Measurements from ENCODE around the genes OGFOD2, DDX55 and CCDC92.

- PRO-cap, result no peak
- RRBS, result no CpG with 5 or more reads among the region's 15 CpGs
These were observed 27.2 kb downstream of the VPS37B start for GRCh38 chr12:122868571-122869348.

DNA sequence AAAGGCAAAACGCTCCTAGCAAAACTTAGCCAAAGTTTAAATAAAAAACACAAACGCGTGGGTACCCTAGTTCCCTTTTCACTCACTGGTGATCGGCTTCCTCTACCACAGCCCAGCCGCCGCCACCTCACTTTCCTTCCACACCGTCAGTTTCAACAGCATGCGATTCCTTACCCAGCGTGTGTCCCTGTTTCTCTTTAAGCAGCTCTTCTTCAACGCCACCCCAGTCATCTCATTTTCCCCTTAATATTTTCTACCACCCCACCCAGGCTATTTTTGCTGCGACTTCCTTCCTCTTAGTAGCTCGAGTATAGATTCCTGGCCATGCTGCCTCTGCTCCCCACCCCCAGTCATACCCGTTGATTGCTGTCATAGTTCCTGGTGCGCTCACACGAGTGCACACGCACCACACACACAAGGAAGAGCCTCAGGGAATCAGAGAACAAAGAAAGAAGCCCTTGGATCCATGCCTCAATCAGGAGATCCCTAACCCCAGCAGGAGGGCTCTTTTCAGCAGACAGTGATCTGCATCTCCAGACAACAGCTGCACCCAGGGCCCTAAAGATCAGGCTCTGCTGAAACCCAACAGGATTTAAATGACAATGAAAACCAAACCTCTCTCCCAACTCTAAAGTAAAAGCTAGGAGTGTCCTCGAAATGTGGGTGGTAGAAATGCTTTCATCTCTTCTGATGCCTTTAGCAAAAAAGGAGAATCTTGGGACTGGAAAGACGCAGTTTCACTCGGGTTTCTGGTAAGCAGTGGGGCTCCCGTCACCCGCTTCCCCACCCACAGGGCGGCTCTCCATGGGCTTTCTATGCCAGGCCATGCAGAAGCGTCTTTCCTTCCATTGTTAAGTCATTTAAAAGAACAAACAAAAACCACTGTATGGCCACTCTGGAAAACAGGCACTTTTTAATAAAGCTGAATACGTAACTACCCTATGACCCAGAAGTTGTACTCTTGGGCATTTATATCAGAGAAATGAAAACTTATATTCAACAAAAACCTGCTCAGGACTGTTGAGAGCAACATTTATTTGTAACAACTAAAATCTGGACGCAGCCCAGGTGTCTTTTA, 23.8 kb downstream of the VPS37B start:
- PRO-cap, result no peak
- RRBS, result no CpG with 5 or more reads among the region's 25 CpGs

GRCh38 chr12:122961527-122962215, 4.6 kb downstream of the ABCB9 start:
- PRO-cap, result no peak
- RRBS, result 87% methylated on average over 3 of the region's 8 CpGs

DNA sequence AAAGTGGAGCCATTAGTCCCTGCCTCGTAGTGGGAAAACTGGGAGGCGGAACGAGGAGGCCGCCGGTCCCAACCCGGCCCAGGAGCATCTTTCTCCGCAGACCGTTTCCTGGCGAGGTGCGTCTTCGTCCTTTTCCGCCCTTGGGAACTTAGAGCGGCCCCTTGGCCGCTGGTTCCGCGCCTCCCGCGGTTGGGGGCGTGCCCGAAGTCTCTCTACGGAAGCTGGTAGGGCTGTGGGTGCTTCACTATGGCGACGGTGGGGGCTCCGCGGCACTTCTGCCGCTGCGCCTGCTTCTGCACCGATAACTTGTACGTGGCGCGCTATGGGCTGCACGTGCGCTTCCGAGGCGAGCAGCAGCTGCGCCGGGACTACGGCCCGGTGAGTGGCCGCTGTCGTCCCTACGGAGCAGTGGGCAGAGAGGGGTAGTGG, at the start of gene OGFOD2:
Gene OGFOD2, plus strand, starts transcription at position 239 of the 429 bp plus-strand sequence.
- PRO-cap, result bidirectional peak, plus-strand start at position 244 of the sequence, minus-strand start at position 148 of the sequence
- RRBS, result no CpG with 5 or more reads among the region's 42 CpGs

DNA sequence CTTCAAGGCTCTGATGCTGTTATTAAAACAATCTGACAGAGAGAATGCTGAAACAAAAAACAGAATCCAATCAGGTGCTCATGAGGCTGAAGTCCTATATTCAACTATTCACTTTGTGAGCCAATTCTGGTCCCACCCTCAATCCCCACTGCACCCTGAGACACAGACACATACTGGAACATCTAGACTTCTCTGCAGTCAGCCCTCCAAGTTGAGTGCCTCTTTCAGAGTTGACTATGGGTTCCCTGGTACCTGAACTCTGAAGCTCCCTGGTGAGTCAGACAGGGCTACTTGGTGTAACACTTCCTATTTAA, 74.5 kb downstream of the PITPNM2 start:
- PRO-cap, result no peak

DNA sequence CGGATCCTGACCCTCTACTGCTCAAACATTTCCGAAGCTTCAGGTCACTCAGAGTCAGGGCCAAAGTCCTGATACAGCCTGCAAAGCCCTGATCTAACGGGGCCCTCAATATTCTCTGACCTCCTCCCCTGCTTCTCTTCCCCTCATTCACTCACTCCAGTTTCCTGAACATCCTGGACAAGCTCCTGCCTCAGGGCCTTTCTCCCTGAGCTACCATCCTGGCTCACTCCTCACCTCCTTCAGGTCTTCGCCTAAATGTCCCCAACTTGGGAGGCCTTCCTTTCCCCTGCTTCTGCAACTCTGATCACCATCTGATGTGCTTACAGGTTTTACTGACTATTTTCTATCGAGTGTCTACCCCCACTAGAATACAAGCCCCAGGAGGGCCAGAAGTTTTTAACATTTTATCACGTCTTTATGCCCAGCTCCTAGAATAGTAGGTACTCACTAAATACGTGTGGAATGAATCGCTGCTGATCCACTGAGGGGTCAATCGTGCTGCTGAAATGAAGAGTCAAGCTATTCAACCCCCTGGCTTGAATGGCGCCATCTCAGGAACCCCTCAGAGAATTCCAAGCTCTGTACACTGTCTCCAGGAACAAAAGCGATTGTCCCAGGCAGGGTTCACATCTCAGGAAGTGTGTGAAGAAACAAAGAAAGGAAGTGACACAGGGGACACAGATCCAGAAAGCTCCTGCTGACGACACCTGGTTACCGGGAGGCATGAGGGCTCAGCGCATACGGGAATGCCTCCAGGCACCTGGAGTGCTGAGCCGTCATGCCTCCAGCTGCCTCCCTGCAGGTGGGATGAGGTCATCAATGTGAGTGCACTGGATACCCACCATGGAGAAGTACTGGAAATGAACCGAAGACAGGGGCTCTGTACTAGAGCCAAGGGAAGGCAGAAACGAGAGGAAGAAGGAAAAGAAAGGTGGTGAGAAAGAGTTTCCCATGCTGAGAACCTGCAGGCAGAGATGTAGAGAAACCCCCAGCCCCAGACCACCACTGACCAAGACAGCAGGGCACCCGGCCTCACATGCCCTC, 45.7 kb downstream of the PITPNM2 start:
- PRO-cap, result no peak
- RRBS, result no CpG with 5 or more reads among the region's 19 CpGs

- PRO-cap, result no peak
- RRBS, result no CpG with 5 or more reads among the region's 17 CpGs
These were observed 19.2 kb downstream of the PITPNM2 start for GRCh38 chr12:123131375-123132486.

DNA sequence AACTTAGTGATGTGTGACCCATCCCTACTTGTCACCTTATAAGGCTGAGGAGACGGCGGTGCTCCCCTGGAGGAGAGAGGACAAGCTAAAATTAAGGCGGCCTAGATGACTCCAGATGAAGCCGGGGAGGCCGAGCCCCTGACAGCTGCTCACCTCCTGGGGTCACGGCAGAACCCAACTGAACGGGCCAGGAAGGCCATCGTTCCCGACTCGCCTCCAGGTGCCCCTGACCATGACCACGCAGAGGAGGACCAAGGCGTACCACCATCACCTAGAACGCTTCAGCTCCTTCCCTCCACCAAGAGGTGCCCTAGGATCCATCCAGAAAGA, 911 bp upstream of the PITPNM2 start:
- PRO-cap, result no peak
- RRBS, result no CpG with 5 or more reads among the region's 13 CpGs

- PRO-cap, result bidirectional peak, plus-strand start at chr12:123388946, minus-strand start at chr12:123388816
- RRBS, result 3% methylated on average over 64 of the region's 120 CpGs
These were observed 5.1 kb downstream of the KMT5A start for GRCh38 chr12:123388876-123389604.

GRCh38 chr12:123398182-123398997, 14.5 kb downstream of the KMT5A start:
- PRO-cap, result no peak
- RRBS, result 98% methylated on average over 3 of the region's 19 CpGs

DNA sequence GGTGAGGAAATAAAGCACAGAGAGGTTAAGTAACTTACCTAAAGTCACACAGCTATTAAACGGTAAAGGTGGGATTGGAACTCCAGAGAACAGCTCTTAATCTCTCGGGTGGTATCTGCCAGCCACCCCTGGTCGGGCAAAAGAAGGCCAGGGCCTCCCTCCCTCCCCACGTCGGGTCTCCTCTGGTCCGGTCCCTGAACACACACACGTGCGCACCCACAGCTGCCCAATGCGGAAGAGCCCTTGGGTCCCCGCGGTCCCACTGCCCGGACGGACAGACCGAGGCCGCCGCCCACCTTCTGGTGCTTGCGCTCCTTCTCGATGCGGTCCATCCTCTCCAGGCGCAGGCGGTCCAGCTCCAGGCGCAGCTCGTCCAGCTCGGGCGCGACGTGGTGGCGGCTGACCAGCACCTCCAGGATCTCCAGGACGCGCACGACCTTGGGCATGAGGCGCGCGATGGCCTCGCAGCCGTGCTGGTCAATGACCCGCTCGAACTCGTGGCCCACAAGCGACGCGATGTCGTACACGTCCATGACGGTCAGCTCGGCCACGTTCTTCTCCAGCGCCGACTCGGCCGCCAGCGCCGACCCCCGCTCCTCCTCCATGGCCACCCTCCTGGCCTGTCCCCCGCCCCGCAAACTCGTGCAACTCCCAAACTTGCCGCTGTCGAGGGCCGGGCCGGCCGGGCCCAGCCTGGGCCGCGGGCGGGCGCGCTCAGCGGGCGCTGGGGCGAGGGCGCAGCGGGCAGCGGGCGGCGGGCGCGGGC, 458 bp downstream of the RILPL1 start:
- PRO-cap, result bidirectional peak, plus-strand start at position 445 of the sequence, minus-strand start at position 425 of the sequence; bidirectional peak, plus-strand start at position 654 of the sequence, minus-strand start at position 622 of the sequence
- RRBS, result 6% methylated on average over 12 of the region's 77 CpGs

DNA sequence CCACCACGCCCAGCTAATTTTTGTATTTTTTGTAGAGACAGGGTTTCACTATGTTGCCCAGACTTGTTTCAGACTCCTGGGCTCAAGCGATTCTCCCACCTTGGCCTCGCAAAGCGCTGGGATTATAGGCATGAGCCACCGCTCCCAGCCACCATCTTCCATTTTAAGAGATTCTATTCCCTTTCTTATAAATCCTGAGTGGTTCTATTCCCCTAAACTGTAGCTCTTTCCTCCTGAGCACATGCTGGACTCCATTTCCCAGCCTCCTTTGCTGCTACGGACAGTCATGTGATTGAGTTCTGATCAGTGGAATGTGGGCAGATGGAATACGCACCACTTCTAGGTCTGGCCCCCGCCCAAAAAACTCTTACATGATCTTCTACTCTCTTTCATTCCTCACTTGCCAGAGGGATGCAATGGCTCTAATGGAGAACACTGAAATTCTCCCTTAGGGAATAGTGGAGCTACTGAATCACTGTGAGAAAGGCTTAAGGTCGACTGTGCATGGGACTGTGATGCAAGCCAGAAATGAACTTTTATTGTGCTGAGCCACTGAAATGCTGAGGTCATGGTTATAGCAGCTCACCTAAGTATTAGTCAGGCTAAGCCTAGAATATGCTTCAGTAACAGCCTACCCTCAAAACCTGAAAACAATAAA, 13.1 kb upstream of the TMED2 start:
- PRO-cap, result bidirectional peak, plus-strand start at position 399 of the sequence, minus-strand start at position 243 of the sequence
- RRBS, result no CpG with 5 or more reads among the region's 9 CpGs

DNA sequence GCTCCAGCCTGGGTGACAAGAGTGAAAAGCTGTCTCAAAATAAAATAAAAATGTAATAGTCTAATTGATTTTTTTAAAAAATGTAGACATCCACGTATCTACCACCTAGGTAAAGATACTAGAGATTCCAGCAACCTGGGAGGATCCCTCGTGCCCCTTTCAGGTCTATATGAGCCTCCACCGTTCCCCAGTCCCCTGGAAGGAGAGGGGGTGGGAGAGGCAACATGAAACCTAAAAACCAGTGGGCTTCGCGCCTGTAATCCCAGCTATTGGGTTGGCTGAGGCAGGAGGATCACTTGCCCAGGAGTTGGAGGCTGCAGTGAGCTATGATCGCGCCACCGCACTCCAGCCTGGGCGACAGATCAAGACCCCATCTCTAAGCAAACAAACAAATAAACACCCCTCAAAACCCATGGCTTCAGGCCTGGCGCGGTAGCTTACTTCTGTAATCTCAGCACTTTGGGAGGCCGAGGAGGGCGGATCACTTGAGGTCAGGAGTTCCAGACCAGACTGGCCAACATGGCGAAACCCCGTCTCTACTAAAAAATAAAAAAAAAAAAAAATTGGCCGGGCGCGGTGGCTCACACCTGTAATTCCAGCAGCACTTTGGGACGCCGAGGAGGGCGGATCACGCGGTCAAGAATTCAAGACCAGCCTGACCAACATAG, 1.1 kb upstream of the TMED2 start:
- PRO-cap, result unidirectional peak, plus-strand start at position 295 of the sequence; bidirectional peak, plus-strand start at position 604 of the sequence, minus-strand start at position 512 of the sequence
- RRBS, result no CpG with 5 or more reads among the region's 23 CpGs

DNA sequence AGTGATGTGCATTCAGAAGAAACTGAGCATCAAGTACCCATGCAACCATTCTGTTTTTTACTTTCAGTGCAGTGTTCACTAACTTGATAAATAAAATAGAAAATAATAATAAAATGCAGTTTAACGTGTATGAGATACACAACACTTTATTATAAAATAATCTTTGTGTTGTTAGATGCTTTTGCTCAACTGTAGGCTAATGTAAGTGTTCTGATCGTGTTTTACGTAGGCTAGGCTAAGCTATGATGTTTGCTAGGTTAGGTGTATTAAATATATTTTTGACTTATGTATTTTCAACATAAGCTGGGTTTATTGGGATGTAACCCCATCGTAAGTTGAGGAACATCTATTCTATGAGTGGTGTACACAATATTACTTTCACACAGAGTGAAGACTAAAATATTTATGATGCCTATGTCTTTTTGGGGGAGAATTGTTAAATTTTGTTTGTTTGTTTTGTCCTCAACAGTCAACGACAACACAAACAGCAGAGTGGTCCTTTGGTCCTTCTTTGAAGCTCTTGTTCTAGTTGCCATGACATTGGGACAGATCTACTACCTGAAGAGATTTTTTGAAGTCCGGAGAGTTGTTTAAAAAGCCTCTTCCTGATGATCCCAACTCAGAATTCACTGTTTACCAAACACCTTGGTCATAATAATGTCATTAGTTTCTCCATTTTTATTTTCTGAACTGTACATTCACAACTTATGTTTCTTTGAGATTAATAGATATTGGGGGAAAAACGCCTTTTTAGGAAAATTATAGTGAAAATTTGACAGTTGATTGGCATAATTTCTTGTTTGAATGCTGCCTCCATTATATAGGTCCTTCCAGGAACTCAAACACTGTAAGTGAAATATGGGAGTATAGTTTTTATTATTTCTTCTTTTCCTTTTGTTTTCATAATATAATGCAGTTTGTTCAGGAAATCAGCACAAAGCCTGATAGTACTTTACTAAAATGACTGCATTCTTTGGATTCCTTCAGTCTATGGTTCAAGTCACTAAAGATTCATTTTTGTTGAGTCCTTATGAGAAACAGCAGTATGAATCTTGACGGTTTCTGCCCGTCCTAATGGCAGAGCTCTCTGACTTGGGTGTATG, 5.4 kb upstream of the DDX55 start:
- PRO-cap, result no peak
- RRBS, result no CpG with 5 or more reads among the region's 9 CpGs

GRCh38 chr12:123601939-123603061, at the start of gene DDX55:
Gene DDX55, plus strand, starts transcription at chr12:123602099.
- PRO-cap, result bidirectional peak, plus-strand start at chr12:123602124, minus-strand start at chr12:123602033; unidirectional peak, minus-strand start at chr12:123602344; unidirectional peak, minus-strand start at chr12:123602405
- RRBS, result 4% methylated on average over 7 of the region's 66 CpGs

DNA sequence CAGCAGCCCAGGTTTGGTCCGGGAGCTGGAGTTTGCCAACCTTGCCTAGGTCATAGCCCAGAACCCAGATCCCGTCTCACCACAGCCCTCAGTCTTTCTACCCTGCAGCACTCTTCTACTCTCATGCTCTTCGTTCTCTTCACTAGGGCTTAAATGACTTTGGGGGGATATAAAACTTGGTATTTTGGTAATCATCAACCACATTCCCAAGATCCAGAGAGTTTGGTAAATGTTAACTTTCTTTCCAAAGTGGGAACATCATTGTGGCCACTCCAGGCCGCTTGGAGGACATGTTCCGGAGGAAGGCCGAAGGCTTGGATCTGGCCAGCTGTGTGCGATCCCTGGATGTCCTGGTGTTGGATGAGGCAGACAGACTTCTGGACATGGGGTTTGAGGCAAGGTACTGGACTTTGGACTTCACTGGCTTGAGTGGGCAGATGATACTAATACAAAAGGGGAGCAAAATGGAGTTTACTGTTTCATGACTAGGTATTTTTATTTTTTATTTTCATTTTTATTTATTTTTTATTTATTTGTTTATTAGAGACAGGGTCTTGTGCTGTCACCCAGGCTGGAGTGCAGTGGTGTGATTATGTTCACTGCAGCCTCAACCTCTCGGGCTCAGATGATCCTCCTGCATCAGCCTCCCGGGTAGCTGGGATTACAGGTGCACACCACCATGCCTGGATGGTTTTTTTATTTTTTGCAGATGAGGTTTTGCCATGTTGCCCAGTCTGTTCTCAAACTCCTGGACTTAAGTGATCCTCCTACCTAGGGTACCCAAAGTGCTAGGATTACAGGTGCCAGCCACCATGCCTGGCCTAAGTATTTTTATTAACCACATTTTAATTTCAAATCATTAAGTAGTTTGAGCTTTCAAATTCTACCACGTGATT, 6.8 kb downstream of the DDX55 start:
- PRO-cap, result no peak
- RRBS, result no CpG with 5 or more reads among the region's 10 CpGs

DNA sequence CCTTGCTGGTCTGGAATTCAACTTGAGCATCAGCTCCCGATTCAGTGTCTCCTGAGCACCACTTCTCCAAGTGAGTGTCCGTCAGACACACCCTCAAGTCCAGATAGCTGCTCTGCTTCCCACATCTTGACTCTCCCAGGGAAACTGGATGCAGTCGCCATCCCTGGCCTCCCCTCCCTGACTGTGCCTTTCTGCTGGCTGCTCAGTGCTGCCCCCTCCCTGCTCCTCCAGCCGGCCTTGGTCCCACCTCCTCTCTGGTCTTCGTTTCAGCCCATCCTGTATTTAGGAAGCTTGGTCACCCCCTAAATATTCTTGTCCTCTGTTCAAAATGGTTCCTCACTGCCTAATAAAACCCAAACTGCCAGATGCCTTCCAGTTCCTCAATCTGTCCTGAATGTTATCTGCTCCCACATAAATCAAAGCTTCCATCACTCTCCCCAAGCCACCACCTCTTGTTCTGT, 33.9 kb downstream of the CCDC92 start:
- PRO-cap, result no peak
- RRBS, result no CpG with 5 or more reads among the region's 5 CpGs

DNA sequence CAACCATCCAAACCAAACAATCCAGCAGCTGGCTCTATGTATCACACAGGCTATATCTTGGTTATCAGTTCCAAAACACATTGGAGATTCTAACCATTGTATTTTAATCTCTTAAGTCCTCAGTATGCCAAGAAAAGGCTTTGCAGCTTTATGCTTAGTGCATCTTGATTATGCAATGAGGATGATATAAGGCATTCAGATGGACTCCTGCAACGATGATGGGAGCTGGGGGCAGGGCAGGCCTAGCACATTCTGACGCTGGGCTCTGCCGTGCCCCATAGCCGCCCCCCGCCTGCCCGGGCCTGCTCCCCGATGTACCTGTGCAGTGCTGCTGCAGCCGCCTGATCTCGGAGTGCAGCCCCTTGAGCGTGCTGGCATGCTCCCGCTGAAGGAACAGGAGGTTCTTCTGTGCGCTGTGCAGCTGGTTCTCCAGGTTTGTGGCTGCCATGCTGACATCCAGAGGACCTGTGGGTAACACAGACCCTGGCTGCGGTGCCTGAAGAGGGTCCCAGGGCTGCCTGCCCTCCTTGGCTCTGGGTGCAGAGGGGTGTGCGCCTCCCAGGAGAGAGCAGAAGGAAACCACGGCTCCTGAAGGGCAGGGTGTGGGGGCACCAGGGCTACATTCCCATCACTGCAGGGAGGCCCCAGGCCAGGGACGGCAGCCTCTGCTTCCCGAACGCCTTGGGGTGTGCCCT, 29.5 kb downstream of the CCDC92 start:
- PRO-cap, result no peak
- RRBS, result no CpG with 5 or more reads among the region's 18 CpGs

GRCh38 chr12:123947431-123948245, 25.0 kb downstream of the CCDC92 start:
- PRO-cap, result no peak
- RRBS, result no CpG with 5 or more reads among the region's 21 CpGs

- PRO-cap, result bidirectional peak, plus-strand start at chr12:123972531, minus-strand start at chr12:123972571; bidirectional peak, plus-strand start at chr12:123972743, minus-strand start at chr12:123972744; bidirectional peak, plus-strand start at chr12:123973346, minus-strand start at chr12:123972831
- RRBS, result 16% methylated on average over 69 of the region's 136 CpGs
These were observed at the start of gene CCDC92 for GRCh38 chr12:123972481-123973449. Gene CCDC92, minus strand, starts transcription at chr12:123972831.

Measured in Caco-2 (cell line).